Measurements from ENCODE around the genes TMCO2 and COL9A2.

DNA sequence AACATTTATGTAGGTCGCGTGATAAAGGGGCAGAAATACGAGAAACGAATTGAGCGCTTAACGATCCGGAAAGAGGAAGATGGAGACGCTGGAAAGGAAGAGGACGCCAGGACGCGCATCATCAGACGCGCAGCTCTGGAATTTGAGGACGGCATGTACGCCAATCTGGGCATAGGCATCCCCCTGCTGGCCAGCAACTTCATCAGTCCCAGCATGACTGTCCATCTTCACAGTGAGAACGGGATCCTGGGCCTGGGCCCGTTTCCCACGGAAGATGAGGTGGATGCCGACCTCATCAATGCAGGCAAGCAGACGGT lies 24.2 kb downstream of the BMP8A start:
- PRO-cap: no peak

DNA sequence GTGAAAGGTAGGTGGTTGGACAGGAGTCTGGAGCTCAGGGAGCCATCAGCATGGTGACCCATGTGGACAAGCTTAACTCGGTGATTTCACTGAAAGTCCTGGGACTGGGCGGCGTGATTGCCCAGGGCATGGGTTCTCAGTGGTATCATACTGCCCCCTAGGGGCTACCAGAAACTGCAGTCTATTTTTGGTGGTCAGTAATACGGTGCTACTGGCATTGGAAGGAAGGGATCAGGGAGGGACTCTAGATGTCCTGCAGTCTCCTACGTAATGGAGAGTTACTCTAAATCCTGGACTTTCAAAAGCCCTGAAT lies 37.4 kb downstream of the PABPC4 start:
- PRO-cap: no peak

- PRO-cap: no peak
These were observed 20.6 kb upstream of the MYCL start for GRCh38 chr1:39922041-39922904.

DNA sequence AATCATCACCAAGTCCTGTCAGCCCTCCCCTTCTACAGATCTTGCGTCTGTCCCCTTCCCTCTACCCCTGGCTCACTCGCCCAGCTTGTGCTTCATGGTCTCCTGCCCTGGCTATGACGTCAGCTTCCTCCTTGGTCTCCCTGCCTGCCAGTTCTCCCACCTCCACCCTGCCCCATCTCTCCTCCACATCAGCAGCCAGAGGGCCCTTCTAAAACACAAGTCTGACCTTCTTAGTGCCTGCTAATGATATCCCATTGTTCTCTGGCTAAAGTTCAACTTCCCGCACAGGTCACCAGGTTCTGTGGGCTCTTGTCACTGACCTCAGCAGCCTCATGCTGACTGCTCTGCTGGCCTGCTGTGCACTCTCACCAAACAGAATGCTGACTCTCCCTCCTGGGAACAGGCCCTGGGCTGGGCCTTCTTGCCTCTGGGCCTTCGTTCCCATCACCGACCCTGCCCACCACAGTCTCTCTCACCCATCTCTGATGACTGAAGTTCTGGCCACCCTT lies 24.7 kb upstream of the MYCL start:
- PRO-cap: no peak

GRCh38 chr1:39927449-39928025 lies 25.8 kb upstream of the MYCL start:
- PRO-cap: no peak

- PRO-cap: no peak
These were observed 26.1 kb upstream of the MFSD2A start for GRCh38 chr1:39928587-39929516.

- PRO-cap: no peak
These were observed 11.3 kb downstream of the MFSD2A start for GRCh38 chr1:39966158-39966815.

- PRO-cap: no peak
These were observed 25.8 kb downstream of the MFSD2A start for GRCh38 chr1:39980587-39981222.

DNA sequence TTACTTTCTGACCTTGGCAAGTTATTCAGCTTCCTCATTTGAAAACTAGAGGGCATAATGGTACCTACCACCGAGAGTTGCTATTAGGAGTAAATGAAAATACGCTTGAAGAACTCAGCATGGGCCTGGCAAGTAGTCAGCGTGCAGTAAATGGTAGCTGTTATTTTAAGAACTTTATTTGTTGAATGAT lies 1.2 kb upstream of the CAP1 start:
- PRO-cap: no peak

DNA sequence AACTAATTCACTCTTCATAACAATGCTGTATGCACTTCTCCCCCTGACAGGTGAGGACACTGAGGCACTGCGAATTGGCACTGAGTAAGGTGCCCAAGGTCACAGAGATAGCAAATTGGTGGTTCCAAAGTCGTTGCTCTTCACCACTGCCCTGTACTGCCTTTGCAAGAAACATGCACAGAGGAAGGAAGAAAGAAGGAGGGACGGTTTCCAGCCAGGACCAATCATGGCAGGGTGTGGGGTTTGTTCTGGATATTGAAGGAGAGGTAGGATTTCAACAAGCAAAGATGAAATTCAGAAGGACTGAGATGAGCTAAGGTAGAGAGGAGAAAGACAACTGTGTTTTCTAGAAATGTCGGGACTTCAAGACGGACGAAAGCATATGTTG lies 471 bp upstream of the PPT1 start:
- PRO-cap: no peak

- PRO-cap: no peak
These were observed 28.1 kb downstream of the RLF start for GRCh38 chr1:40189245-40189755.

- PRO-cap: no peak
These were observed at the start of gene TMCO2 for GRCh38 chr1:40247601-40248184. Gene TMCO2 (plus strand): TSS chr1:40247937.

DNA sequence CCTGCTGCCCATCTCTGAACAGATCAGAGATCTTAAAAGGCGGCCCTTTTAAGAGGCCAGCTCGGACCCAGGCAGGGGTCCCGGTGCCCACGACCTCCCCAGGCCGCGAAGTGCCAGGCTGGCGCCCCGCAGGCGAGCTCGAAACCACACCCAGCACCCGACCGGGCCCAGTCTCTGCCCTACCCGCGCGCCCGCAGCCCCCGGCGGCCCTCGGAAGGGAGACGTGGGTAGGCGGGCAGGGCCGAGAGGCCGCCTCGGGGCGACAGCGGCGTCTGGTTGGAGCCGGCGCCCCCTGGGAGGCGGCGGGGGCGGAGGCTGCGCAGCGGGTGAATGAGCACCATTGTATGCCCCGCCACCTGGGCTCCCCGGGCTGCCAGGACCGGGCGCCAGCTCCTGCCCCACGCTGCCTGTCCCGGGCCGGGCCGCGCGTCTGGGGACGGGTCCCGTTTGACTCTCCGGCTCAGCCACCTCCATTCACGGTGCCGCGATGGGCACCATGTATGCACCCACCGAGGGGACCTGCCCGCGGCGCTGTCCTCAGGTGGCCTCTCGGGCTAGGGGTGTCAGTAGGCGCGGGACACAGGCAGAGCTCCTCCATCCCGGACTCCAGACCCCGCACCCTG lies 507 bp downstream of the COL9A2 start:
- PRO-cap: no peak

- PRO-cap: no peak
These were observed at the start of gene COL9A2 for GRCh38 chr1:40317091-40317735. Gene COL9A2 (minus strand): TSS chr1:40317286.

- PRO-cap: no peak
These were observed 29.0 kb upstream of the ZFP69B start for GRCh38 chr1:40421067-40421800.

DNA sequence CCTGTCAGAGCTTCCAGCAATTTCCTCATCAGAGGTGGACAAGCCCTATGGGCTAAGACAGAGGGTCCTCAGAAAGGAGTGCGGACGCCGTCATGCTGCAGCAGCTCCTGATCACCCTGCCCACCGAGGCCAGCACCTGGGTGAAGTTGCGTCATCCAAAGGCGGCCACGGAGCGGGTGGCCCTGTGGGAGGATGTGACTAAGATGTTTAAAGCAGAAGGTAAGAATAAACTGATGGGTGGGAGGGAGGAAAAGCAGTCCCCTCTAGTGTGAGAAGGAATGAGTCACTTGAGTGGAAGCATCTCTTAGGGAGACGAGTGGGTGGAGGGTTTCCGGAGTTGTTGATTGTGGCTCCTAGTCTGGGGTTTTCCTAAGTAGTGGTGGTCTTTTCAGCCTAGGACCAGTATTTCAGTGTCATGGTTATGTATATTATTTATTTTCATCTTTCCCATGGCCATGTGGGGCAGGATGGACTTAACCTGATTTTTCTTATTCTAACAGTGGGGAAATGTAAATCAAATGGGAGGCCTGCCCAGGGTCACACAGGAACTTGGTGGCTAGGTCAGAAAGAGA lies 680 bp downstream of the ZFP69B start:
- PRO-cap: no peak

DNA sequence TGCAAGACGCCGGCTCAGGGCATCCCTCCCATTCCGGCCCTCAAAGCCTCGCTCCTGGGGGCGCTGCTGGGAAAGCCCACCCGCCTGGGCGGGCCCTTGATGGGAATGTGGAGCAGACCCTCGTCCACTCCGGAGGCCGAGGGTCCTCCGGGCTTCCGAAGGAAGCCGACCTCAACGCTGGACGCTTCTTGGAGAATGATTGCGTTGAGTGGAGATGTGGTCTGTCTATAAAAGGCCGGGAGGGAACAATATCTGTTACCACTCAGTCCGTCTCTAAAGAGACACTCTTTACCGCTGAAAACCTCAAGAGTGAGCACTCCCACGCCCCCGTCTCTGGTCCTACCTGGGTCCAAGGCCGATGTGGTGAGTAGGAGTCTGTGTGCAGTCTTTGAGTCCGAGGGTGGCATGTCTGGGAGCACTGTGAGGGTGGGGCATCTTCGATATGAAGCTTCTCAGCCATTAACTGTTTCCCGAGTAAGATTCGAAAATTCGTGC lies 489 bp downstream of the ZFP69 start:
- PRO-cap: no peak

DNA sequence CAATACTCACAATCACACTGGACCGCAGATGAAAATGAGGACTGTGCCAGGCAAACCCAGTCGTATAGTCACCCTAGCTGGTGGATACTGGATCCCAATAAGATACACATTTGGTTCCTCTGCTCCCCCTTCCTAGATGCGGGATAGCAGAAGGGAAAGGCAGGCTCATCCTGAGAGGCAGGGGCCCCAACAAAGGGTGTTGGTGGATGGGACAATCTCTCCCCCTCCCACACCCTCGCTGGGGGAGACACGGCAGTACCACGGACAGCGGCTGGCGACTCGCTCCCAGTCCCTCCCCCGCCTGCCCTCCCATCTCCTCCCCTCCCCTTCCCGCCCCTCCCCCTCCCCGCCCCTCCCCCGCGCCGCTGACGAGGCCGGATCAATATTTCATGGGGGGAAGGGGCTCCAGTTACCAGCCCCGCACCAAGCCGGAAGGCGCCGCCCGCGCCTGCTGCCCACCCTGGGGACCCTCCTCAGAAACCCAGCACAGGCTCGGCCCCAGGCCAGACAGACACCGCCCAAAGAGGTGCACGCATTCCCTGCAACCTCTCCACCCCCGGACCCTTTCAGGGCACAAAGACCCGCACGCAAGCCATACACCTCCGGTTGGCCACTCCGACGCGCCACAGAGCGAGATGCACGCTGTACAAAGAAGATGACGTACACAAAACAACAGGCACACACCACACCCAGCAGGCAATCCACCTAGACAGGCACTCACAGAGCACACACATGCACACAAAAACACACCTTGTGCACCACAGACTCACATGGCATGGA lies 11.5 kb downstream of the RIMS3 start:
- PRO-cap: no peak

GRCh38 chr1:40668817-40669030 lies 3.2 kb upstream of the RIMS3 start:
- PRO-cap: no peak

GRCh38 chr1:40710178-40711315 lies 19.0 kb downstream of the NFYC start:
- PRO-cap: no peak